Mammary microvascular endothelial cell (primary cell): ENCODE results near the gene GDA.

DNA sequence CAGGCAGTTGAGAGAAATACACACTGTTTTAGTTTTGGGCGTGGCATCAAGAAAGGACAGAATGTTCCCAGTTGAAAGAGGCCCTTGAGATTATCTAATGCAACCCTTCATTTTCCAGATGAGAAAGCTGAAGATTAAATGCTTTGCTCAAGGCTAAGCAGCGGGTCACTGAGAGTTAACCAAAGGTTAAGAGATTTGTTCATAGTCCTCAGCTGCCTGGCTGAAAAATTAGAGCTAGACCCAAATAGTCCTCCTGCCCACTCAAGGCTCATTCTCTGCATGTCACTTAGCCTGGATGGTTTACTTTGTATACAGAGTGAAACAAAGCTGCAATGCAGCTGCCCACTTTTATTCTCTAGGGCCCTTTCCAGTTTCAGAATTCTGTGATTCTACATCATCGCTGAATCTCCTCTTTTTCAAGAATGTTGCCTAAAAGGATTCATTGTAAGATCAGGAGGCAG, 46.6 kb upstream of the MAMDC2 start:
- RAMPAGE, long total RNA = no peak

- RAMPAGE, long total RNA = no peak
These were observed 650 bp downstream of the MAMDC2 start for GRCh38 chr9:70044289-70044706.

- RAMPAGE, long total RNA = no peak
These were observed 2.7 kb downstream of the MAMDC2 start for GRCh38 chr9:70046128-70047002.

DNA sequence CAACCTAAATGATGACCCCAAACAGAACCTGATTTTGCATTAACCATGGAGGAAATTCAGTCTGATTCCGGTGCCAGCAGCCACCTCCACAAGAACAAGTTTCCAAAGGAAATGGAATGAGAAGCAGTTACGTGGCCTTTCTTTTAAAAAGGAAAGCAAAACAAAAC, 3.1 kb downstream of the KLF9 start:
- RAMPAGE, long total RNA = no peak

- RAMPAGE, long total RNA = no peak
These were observed 67.0 kb upstream of the KLF9 start for GRCh38 chr9:70481539-70481815.

- RAMPAGE, long total RNA = no peak
These were observed 91.6 kb upstream of the KLF9 start for GRCh38 chr9:70506022-70506545.

DNA sequence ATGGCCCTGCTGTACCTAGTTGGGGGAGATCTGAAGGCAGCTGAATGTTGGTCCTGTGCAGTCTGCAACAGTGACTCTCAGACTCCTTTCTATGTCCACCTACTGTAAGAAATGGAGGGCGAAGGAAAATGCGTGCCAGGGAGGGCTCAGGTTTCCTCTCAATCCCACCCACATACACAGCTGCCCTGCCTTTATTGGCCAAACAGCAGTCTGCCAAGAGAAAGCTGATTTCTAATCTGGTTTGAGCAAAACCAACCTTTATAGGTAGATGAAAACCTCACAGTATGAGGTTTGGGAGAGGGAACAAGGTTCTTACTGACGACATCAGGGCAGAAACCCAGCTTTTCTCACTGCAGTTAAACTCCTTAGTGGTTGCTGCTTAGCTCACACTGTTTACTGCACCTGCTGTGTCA, 152.2 kb upstream of the KLF9 start:
- RAMPAGE, long total RNA = no peak

- RAMPAGE, long total RNA = no peak
These were observed 153.0 kb upstream of the KLF9 start for GRCh38 chr9:70567368-70568013.

- RAMPAGE, long total RNA = no peak
These were observed 200.7 kb upstream of the KLF9 start for GRCh38 chr9:70615089-70615683.

GRCh38 chr9:71638483-71639152, 129.7 kb downstream of the CEMIP2 start:
- RAMPAGE, long total RNA = no peak

DNA sequence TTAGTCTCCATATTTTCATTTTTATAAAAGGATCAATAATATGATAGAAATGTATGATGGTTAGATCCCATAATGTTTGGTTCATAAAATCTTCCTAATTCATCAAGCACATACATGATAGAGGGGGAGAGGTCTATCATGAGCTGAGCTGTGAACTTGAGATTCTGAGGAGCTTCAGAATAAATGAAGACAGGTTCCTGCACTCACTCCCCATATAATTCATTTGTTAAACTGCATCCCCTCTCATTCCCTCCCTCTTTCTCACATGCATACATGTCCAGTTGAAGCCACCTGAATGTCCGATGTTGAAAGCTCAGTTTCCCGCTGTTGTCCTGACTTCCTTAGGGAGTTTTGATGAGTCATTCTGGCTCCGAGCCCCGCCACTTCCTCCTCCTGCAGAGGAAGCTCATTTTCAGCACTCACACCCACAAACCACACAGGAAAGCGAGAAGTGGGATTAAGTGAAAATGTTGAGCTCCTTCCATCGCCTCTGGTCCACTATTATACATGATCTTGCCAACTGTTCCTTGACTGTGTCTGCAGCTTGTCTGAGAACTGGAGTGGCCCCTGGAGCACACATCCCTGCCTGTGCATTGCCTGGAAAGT, 121.2 kb downstream of the CEMIP2 start:
- RAMPAGE, long total RNA = no peak

DNA sequence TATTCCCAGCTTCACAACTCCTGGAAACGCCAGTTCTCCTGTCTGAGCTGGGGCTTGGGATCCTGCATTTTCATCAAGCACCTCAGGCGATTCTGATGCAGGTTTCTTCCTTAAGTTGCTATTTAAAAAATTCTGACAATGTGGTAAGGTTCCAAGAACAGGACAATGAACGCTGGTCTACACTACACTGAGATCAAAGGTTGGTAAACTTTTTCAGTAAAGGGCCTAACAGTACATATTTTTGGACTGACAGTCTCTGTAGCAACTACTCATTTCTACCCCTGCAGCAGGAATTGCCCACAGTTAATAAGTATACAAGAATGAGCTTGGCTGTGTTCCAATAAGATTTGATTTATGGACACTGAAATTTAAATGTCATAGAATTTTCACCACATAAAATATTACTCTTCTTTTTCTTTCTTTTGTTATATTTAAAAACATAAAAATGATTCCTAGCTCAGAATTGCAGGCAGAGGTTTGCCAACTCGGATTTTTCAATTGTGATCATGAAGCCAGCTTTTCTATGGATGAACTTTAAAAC, 87.6 kb downstream of the CEMIP2 start:
- RAMPAGE, long total RNA = no peak

DNA sequence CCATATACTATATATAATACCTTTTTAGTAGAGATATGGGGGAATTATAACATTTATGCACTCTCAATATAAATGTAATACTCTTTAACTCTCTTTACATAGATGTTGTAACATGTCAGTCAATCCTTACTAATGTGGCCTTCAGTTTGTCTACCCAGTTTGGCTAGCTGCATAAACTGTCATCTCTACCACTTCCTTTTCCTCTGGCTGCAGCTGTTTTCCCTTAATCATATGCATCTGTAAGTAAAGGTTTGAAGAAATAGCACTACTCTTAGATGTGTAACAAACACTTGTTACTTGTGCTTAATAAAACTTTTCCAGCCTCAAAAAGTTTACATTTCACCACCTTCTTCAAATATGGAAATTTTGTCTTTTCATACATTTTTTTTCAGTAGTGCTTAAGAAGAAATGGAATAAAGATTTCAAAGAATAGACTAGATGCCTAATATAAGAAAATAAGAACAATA, 13.3 kb downstream of the ABHD17B start:
- RAMPAGE, long total RNA = no peak

- RAMPAGE, long total RNA = no peak
These were observed 19.5 kb upstream of the GDA start for GRCh38 chr9:72129633-72130257.

- RAMPAGE, long total RNA = no peak
These were observed at the start of gene GDA for GRCh38 chr9:72149117-72150157. Gene GDA (plus strand): TSS chr9:72149440.

DNA sequence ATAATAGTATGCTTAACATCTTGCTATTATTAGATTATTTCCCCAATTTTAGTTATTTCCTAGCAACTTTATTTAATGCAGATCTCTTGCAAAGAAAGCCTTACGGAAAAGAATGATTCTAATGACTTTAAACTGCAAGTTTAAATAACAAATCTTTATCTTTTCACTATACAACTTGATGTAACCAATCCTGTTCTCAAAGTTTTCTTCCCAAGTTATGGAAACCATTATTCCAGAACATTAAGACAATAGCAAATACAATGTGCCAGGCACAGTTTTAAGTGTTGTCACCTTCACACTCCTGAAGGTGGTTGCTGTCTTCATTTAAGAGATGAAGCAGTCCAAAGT, 12.5 kb downstream of the ZFAND5 start:
- RAMPAGE, long total RNA = no peak

- RAMPAGE, long total RNA = no peak
These were observed 9.7 kb downstream of the ZFAND5 start for GRCh38 chr9:72355305-72355763.

DNA sequence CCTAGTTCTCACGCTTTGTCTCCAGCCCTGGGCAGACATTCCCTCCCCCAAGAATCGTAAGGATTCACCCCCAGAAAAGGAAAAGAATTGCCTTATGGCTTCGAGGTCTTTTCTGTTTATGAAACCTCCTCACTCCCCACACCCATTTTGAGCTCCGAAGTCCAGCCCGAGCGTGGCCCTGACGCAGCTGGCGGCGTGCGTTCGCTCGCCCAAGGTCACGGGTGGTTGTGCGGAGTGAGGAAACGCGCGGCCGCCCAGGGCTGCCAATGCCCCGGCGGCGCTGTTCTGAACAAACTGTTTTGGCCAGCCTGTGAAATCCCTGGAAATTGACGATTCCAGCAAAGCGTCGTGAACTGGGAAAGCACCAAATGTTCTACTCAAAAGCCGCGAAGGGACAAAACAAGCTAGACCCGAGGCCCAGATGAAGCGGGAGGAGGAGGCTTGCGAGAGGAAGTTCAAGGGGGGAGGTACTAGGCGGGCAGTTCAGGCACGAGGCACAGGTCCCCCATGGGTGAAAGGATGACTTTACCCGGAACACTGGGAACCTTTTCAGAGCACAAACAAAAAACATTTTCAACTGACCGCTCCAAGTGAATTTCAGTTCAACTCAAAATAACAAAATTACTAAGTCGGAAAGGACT, 661 bp upstream of the ZFAND5 start:
- RAMPAGE, long total RNA = no peak

DNA sequence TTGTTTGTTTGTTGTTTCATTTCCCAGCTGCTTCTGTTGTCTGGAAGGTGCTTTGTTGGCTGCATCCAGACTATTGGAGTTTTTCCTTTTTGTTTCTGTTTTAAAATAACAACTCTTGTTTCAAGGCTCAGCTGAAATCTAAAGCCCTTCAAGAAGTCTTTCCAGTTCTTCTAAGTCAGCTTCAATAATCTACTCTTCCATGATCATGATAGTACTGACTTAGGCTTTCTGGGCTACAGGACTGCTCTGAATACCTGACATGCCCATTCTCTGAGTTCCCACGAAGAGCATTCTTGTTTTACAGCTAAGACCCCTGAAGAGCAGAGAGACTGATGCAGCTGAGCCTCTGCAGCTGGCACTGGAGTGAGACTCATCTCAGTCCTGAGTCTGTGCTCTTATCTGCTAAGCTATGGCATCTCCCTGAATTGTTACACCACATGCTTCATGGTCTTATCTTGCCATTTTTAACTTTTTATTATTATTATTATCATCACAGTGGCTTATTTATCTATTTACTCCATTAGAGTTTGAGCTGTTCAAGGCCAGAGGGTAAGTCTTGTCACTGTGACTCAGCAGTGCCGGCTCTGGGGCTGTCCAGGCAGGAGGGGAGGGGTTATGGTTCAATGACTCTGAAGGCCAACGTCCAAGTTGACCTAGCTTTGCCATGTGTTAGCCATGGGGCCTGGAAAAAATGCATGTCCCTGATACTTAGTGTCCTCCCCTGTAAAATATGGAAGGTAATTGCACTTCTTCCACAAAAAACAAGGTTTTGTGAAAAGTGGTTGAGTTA, 94.8 kb downstream of the ALDH1A1 start:
- RAMPAGE, long total RNA = no peak

- RAMPAGE, long total RNA = no peak
These were observed 41.1 kb downstream of the ALDH1A1 start for GRCh38 chr9:72911519-72912320.